Paraaortic lymph node (tissue), 1 donor: ENCODE measurements around a stretch of chr17.

GRCh38 chr17:68497983-68498427 is 14.2 kb upstream of the PRKAR1A start:
- PRO-cap: no peak

DNA sequence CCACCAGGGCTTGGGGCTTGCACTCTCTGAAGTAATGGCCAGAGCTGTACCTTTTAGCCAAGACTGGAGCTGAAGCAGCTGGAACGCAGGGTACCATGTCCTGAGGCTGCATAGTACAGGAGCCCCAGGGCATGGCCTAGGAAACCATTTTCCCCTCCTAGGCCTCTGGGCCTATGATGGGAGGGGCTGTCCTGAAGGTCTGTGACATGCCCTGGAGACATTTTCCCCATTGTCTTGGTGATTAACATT is 6.2 kb downstream of the PRKAR1A start:
- PRO-cap: no peak

GRCh38 chr17:68579674-68580006 is 21.5 kb downstream of the FAM20A start:
- PRO-cap: no peak

GRCh38 chr17:68598424-68599013 is 2.6 kb downstream of the FAM20A start:
- PRO-cap: no peak

- PRO-cap: no peak
These were observed 11.4 kb upstream of the FAM20A start for GRCh38 chr17:68612525-68613018.

- PRO-cap: no peak
These were observed 160.4 kb downstream of the ABCA8 start for GRCh38 chr17:68794556-68795505.

DNA sequence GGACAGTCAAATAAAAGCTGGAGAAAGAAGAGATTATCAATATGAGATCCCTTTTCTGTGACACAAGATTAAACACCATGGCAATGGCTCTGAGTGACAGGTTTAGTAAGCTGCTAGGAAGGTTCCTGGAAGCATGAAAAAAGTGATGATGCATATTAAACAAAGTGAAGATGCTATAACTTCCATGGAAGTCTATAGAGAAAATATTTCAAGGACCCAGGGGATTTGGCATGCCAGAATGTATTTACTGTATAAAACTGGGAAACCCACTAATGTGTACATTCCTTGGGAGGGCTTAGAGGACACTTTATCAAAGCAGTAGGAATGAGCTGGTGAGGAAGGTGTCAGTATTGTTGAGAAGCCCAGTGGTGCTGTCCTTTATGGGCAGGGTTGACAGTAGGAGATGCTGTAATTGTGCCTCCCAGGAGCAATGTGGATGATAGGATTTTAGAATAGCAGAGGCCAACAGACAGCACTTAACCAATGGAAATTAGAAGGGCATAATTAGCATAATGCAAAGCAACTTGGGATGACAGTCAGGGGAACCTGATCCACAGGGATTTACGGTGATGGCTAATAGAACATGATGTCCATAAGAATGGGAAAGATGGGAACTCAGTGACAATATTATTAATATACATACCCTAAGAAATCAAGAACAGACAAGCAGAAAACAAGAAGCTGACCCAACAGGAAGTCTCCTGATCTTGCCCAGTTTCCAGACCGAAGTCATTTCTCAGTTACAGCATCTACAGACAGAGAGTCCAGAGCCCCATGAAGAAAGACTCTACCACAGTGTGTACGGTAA is 132.9 kb downstream of the ABCA8 start:
- PRO-cap: unidirectional peak, plus-strand start at position 758 of the sequence

DNA sequence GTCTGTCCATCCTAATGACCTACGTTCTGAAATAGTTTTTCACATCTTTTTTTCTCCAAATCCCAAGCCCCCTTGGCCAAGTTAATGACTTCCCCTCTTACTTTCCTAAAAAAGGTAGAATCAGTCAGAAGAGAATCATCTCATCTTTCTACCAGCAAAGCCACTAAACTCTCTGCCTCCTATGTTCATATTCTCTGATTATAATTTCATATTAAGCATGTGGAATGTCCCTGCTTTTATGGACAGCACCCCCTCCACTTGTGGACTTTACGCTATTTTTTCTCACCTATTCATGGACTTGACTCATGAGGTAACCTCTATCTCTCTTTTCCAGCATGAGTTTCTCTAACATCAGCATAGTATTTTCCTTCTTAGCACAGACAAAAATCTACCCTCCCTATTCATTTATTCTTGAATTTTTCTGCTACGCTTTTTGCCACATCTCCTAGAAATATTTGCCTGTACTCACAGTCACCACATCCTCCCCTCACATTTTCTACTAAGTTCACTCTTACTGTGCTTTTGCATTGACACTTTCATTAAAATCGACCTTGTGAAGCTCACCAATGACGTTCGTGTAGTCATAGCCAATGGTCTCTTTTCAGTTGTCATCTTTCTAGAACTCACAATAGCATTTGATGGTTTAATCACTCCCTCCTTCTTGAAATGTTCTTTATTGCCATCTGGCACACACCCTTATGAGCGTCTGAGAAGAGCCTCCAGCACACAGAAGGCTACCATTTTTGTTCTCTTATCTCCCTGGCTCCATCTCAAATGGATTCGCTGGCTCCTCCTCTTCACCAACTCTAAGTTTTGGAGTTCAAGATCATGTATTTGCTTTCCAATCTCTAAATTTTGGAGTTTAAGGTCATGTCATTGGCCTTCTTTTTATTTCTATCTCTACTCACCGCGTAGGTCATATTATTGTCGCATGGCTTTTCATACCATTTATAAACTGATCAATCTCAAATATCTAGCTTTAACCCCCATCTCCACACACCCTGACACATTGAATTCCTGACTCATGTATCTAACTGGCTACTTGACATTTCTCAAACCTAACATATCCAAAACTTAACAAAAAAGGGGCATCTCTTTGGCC is 39.7 kb upstream of the ABCA8 start:
- PRO-cap: no peak

DNA sequence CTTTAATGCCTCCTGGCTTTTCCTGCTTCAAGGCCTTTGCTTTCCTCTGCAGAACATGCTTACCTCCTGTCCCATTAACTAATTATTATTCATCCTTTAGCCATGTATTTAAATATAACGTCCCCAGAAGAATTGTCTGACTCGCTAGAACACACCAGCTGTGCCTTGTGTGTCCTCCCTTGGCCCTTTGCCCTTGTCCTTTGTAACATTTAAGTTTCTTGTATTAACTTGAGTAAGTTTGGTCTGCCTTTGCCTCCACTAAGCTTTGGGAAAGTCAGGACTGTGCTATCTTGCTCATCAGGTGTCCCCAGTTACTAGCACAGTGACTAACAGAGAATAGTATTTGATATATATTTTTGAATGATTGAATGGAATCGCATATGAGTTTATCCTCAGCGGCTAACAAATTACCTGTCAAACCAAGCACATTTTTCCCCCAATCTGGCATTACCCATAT is 29.7 kb upstream of the ABCA9 start:
- PRO-cap: no peak

DNA sequence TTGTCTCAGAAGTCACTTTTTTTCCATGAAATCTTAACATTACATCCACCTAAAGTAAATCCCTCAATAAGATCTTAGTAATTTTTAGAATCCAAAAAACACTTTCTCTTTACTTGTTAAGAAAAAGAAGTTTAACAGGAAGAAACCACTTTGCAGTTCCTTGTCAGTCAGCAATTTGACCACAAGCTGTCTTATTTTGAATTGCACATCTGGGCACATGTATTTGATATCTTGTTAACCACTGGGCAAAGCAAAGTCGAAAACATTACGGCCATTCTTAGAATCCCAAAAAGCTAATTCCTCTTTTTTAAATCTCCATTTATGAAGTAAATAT is 1.1 kb downstream of the ABCA10 start:
- PRO-cap: no peak

- PRO-cap: no peak
These were observed 12.2 kb upstream of the ABCA10 start for GRCh38 chr17:69240687-69241357.

DNA sequence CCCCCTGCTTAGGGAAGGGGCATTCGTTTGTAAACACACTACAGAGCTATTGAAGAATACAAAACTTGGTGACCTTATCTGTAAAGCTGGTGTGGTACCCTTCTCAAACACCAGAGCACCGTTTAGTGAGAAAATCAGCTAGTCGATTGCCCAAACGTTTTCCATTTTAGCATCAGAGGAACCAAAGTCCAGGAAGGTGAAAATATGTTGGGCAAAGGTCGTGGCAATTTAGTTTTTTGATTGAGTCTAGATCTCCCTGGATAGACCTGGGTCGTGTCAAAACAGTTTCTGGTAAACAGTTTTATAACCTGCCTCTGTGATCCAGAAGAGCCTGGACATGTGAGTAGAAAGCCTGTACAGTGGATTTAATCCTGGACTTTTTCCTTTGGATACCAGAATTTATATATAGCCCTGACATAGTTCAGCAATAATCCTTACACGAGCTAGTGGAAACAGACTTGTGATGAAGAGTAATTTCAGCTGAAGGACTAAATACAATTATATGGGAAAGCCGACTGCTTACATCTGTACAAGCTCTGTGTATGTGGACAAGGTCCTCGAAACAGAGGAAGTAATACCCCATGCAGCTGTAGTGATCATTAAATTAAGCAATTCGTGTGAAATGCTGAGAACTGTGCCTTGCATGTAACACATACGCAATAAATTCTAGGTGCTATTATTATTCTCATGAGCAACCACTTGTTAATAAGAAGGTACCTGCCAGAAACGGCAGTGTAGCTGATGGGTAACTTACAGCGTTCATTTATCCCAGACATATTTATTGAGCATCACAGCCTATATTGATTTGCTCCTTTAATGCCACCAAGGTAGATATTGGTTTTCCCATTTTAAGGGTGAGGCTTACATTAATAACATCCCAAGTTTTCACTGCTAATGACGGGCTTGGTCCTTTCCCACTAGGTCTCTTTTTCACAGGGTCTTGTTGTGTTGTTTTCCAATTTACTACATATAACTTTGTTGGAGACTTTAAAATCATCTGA is 72.6 kb downstream of the MAP2K6 start:
- PRO-cap: no peak

GRCh38 chr17:69573269-69573804 is 158.8 kb downstream of the MAP2K6 start:
- PRO-cap: no peak

GRCh38 chr17:69907384-69907628 is 167.7 kb upstream of the KCNJ16 start:
- PRO-cap: no peak

- PRO-cap: no peak
These were observed 113.5 kb upstream of the KCNJ16 start for GRCh38 chr17:69961505-69961981.

- PRO-cap: no peak
These were observed 21.4 kb upstream of the KCNJ16 start for GRCh38 chr17:70053378-70054226.

- PRO-cap: no peak
These were observed 24.2 kb downstream of the KCNJ16 start for GRCh38 chr17:70099027-70099858.

GRCh38 chr17:70137781-70138640 is 31.3 kb upstream of the KCNJ2 start:
- PRO-cap: no peak

DNA sequence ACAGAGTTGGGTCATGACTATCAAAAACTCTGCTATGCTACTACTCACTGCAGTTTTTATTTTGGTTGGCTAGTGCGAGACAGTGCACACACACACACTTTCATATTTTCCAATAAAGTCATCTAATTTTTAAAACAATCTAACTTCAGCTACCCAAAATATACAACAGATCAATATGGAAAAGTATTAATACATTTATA is 119.4 kb downstream of the KCNJ2 start:
- PRO-cap: no peak

DNA sequence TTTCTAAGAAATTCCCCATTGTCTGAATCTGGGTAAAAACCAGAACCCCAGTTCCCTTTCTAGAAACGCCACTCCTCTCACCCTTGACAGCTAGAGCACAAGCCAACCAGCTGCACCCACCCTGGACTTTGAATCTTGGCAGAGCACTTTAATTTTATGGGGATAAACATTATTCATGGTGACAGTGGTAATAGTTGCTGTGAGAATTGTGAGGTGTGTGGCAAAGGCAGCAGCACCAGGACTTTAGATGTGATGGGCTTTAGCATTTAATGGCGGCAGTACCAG is 265.8 kb downstream of the KCNJ2 start:
- PRO-cap: no peak